ENCODE measurements around the genes C5AR1 and ODAD1.

- PRO-cap = no peak
- RAMPAGE, long total RNA, 2 experiments = no peak in any of the 2 experiments
Measured at GRCh38 chr19:46999946-47000527, 19.6 kb upstream of the NPAS1 start.

DNA sequence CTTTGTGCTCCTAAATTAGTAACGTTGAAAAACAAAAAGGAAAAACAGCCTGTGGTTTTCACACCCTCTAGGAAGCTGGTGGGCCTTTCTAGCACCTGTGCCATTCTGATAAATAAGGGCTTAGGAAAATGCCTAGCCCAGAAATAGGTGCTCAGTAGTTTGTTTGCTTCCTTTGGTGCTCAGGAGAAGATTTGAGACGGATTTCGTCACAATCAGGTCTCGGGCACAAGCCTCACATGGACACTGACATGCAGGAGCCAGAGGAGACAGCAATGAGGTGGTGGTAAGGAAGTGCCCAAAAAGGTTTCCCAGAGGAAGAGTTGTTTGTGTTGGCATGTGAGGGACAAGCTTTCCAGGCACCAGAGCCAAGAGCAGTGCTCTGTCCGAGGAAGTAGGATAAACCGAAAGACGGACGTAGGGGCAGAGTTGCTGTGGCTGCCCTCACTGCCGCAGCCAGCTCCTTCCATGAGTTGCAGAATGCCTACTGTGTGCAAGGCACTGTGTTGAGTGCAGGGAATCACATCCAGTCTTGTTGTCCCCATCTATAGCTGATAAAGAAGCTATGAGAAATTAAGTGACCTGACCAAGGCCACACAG lies 27.7 kb downstream of the SAE1 start:
- PRO-cap = no peak
- RAMPAGE, long total RNA, 2 experiments = no peak in any of the 2 experiments

DNA sequence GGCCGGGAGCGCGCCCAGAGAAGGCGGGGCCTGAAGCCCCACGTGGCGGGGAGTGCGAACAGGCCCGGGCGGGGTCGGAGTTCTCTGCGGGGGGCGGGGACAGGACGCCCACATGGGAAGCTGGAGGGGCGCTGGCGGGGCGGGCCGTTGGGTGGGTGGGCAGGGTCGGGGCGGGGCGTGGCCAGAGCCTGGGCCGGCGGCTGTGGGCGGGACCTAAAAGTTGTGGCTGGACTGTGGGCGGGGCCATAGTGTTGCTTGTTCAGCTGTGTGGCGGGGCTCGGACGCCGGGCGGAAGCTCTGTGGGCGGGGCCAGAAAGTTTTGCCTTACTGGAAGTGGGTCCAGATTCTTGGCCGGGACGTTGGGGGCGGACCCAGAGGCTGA lies 292 bp downstream of the CCDC9 start:
- PRO-cap = no peak
- RAMPAGE, long total RNA, 2 experiments = no peak in any of the 2 experiments

DNA sequence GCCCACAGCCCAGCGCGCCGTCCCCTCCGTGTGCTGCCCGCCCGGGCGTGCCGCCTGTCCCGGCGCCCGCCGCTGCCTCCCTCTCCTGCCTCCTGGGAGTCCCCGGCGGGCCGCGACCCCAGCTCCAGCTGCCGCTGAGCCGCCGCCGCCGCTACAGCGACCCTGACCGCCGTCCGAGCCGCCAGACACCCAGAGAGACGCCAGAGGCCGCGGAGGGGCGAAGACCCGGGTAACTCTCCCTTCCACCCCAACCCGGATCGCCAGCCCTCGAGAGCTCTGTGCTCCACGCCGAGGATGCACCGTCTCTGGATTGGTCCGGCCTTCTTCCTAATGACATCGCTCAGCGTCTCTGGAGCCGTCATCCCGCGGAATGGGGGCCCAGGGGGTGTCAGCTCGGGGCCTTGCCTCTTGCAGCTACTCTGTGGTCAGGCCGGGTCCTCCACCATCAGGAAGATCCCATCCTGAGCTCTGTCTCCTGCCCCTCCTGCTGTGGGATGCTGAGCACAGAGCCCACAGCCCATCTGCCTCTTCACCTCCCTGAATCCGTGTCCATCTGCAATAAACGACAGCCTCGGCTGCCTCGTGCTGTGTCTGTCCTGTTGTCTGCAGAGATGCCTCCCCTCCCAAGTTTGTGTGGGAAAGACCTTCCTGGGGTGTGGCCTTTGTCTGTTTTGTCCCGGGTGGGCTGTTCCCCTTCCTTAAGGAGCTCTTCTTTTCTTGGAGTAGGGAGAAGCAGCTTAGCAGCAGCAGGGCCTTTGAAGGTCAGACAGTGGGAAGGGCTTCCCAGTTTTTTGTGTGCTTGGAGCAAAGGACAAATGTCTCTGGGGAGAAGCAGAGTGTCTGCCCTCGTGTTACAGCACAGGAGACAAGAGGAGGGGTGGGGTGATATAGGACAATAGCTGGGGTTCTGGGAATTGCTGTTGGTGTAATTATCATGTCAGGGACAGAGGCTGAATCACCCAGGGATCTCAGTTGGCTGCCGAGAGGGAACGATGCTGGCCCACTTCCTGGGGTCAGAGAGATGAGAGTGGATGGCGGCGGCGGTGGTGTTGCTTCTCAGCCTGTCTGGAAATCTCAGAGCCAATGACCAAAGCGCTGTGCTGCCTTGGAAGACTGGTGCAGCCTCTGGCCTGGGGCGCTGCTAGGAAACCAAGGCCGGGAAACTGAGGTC lies 816 bp downstream of the INAFM1 start:
- PRO-cap = unidirectional peak, plus-strand start at position 971 of the sequence; unidirectional peak, plus-strand start at position 1,019 of the sequence
- RAMPAGE, long total RNA, 2 experiments = no peak in any of the 2 experiments

DNA sequence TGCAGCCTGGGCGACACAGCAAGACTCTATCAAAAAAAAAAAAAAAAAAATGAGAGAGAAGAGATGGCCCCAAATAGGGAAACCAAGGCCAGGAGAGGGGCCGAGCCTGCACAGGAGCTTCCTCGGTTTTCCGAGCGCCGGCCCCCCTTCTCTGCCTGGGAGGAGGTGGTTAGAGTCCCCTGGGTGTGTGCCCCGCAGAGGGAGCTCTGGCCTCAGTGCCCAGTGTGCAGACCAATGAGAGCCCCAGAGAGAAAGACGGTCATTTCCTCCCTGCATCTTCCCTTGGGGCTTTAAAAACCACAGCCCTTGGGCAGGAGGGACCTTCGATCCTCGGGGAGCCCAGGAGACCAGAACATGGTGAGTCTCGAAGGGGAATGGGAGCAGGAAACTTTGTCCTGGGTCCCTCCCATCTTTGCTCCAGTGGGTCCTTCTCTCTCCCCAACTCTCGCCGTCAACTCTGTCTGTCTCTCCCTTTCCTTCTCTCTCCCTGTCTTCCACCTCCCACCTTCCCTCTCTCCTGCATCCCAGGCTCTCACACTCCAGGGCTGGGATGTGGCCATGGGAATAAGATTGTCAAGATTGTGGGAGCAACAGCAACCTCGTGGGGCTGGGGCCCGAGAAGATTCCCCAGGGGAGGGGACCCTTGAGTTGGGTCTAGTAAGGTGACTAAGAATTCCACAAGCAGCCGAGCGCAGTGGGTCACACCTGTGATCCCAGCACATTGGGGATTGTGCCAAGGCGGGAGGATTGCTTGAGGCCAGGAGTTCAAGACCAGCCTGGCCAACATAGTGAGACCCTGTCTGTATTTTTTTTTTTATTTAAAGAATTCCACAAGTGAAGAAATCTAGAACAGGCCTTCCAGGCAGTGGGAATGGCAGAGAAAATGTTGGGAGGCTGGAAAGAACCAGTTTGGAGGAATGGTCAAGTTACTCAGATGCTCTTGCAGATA lies at the start of gene C5AR1:
TSS of gene C5AR1 (plus strand) at position 320 of the 949 bp plus-strand sequence.
- PRO-cap = bidirectional peak, plus-strand start at position 319 of the sequence, minus-strand start at position 157 of the sequence
- RAMPAGE, long total RNA, 2 experiments = start-site peak on the plus strand in 2 of 2 experiments, centred at positions 301 to 320 of the sequence, 10 to 45 reads per replicate

GRCh38 chr19:47379687-47380035 lies 30.5 kb downstream of the DHX34 start:
- PRO-cap = no peak
- RAMPAGE, long total RNA, 2 experiments = no peak in any of the 2 experiments

DNA sequence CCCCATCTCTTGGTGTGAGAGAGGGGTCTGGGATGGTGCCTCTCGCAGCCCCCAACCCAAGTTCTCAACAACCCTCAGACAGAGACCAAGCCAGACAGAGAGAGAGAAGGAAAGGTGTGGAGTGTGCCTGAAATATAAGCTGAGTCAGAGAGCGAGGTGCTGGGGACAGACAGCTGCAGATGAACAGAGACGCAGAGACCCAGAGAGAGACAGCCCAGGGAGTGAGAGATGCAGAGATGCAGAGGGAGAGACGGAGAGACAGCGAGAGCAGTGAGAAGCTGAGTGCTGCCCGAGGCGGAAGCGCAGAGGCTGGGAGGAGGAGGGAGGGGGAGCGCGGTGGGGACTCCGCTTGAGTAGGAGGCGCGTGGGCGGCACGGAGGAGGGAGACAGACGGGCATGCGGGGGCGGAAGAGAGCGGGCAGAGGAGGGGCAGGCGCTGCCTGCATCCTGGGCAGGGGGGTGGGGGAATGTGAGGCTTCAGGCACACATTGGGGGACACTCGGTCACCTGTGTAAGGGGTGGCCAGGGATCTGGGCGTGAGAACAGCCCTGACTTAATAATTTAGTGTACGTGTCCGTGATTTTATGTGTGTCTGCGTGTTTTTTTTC lies 25.8 kb downstream of the SLC8A2 start:
- PRO-cap = no peak
- RAMPAGE, long total RNA, 2 experiments = no peak in any of the 2 experiments

GRCh38 chr19:47494504-47495311 lies 10.7 kb upstream of the KPTN start:
- PRO-cap = no peak
- RAMPAGE, long total RNA, 2 experiments = no peak in any of the 2 experiments

- PRO-cap = no peak
- RAMPAGE, long total RNA, 2 experiments = no peak in any of the 2 experiments
Measured at GRCh38 chr19:47499963-47500822, 14.7 kb downstream of the NAPA start.

- PRO-cap = no peak
- RAMPAGE, long total RNA, 2 experiments = no peak in any of the 2 experiments
Measured at GRCh38 chr19:47509313-47509896, 5.5 kb downstream of the NAPA start.

GRCh38 chr19:47619663-47620336 lies 10.9 kb downstream of the BICRA start:
- PRO-cap = no peak
- RAMPAGE, long total RNA, 2 experiments = no peak in any of the 2 experiments

DNA sequence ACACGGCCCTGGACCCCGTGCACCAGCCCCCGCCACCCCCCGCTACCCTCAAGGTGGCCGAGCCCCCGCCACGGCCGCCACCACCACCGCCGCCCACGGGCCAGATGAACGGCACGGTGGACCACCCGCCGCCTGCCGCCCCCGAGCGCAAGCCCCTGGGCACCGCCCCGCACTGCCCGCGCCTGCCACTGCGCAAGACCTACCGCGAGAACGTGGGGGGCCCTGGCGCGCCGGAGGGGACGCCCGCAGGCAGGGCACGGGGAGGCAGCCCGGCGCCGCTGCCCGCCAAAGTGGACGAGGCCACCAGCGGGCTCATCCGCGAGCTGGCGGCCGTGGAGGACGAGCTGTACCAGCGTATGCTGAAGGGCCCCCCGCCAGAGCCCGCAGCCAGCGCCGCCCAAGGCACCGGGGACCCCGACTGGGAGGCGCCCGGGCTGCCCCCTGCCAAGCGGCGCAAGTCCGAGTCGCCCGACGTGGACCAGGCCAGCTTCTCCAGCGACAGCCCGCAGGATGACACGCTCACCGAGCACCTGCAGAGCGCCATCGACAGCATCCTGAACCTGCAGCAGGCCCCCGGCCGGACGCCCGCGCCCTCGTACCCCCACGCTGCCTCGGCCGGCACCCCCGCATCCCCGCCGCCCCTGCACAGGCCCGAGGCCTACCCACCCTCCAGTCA lies 11.4 kb upstream of the EHD2 start:
- PRO-cap = unidirectional peak, minus-strand start at position 190 of the sequence
- RAMPAGE, long total RNA, 2 experiments = no peak in any of the 2 experiments

GRCh38 chr19:47713606-47714409 lies 586 bp downstream of the EHD2 start:
- PRO-cap = unidirectional peak, minus-strand start at chr19:47713961
- RAMPAGE, long total RNA, 2 experiments = no peak in any of the 2 experiments

DNA sequence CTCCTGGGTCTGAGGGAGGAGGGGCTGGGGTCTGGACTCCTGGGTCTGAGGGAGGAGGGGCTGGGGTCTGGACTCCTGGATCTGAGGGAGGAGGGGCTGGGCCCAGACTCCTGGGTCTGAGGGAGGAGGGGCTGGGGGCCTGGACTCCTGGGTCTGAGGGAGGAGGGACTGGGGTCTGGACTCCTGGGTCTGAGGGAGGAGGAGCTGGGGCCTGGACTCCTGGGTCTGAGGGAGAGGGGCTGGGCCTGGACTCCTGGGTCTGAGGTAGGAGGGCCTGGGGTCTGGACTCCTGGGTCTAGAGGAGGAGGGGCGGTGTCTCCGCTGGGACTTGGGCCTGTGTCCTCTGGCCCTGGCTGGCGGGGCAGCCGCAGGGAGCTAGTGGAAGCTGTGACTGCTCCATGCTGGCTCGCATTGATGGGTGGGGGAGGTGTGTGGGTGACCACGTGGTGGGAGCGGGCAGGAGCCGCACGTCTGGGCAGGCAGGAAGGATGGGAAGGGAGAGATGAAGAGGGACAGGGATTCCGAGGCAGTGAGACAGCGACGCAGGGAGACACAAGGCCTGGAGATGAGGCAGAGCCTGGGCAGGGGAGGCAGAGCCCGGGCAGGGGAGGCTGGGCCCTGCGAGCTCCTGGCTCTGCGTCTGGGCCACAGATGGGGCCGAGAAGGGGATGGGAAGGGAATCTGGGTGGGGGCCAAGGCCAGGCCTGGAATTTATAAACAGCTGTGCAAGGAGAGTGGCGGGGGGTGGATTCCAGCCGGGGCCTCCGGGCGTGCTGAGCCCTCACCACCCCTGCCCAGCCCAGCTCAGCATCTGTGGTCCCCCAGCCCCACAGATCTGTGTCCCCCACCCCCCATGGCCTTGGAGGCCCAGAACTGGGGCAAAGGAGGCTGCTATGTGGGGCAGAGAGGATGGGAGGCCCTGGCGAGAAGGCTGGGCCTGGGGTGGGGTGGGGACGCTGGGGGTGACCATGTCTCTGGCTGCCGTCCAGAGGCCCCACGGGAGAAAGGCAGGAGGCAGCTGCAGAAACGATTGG lies 5.8 kb downstream of the EHD2 start:
- PRO-cap = bidirectional peak, plus-strand start at position 532 of the sequence, minus-strand start at position 413 of the sequence; unidirectional peak, minus-strand start at position 642 of the sequence
- RAMPAGE, long total RNA, 2 experiments = no peak in any of the 2 experiments

GRCh38 chr19:47723061-47723495 lies 9.9 kb downstream of the EHD2 start:
- PRO-cap = no peak
- RAMPAGE, long total RNA, 2 experiments = no peak in any of the 2 experiments

- PRO-cap = no peak
- RAMPAGE, long total RNA, 2 experiments = no peak in any of the 2 experiments
Measured at GRCh38 chr19:47754340-47754953, 9.1 kb downstream of the NOP53 start.

- PRO-cap = no peak
- RAMPAGE, long total RNA, 2 experiments = no peak in any of the 2 experiments
Measured at GRCh38 chr19:47773966-47774412, 4.5 kb upstream of the SELENOW start.

DNA sequence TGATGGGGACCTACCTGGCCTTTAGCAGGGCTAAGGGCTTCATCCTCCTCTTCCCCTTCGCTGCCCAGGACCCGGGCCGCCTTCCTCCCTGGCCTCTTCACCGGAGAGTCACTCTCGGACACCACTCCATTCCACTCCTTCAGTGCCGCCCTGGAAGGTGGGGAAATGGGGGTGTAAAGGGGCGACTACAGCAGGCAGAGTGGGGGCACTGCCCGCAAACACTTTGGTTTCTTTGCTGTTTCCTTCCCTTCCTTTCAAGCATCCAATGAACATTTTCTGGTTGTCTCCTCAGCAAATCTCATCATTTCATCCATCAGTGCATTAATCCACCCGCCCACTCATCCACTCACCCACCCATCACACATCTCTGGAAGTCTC lies 8.8 kb downstream of the LIG1 start:
- PRO-cap = no peak
- RAMPAGE, long total RNA, 2 experiments = no peak in any of the 2 experiments

DNA sequence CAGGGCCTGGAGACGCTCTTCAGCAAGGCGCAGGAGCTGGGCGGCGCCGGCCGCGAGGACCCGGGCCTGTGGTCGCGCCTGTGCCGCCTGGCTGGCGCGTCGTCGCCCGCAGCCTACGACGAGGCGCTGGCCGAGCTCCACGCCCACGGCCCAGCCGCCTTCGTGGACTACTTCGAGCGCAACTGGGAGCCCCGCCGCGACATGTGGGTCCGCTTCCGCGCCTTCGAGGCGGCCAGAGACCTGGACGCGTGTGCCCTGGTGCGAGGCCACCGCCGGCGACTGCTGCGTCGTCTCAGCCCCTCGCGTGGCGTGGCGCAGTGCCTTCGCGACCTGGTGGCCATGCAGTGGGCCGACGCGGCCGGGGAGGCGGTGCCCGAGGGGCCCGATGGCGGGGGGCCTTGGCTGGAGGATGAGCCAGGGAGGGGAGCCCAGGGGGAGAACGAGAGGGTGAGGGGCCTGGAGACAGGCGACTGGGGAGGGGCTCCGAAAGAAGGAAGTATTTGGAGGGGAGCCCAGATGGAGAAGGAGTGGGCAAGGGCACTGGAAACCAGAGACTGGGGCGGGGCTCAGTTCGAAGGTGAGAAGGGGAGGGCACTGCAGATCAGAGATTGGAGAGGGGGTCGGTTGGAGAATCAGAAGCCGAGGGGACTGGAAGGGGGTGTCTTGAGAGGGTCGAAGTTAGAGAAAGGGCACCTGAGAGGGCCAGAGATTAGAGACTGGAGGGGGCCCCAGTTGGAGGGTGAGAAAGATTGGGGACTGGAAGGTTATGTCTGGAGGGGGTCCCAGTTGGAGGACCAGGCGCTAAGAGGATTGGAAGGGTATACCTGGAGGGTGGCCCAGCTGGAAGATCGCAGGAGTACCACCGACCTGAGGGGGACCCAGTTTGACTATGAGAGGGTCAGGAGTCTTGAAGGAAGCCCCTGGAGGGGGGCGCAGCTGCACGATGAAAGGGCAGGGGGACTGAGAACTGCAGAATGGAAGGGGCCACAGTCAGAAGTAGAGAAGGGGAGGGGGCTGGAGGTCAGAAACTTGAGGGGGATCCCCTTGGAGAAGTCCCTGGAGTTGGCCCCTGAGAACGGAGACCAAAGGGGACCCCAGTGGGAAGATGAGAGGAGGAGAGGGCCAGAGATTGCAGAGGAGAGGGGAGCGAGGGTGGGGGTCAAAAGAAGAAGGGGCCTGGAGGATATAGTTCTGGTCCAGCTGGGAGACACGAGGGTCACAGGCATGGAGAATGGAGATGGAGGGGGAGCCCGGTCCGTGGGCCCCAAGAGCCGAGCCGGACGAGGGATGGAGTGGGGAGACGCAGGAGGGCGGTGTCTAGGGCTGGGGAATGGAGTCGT lies 25.0 kb downstream of the ZSWIM9 start:
- PRO-cap = no peak
- RAMPAGE, long total RNA, 2 experiments = no peak in any of the 2 experiments

- PRO-cap = bidirectional peak, plus-strand start at chr19:48322210, minus-strand start at chr19:48321892
- RAMPAGE, long total RNA, 2 experiments = no peak in any of the 2 experiments
Measured at GRCh38 chr19:48321776-48322400, at the start of gene ODAD1. TSS of gene ODAD1 (minus strand) at chr19:48321971.

Data from lower leg skin (tissue), 2 donors.